Cardiac ventricle fibroblast (primary cell): Measurements from ENCODE around the genes GPR119, PABIR3 and SMIM10L2A.

DNA sequence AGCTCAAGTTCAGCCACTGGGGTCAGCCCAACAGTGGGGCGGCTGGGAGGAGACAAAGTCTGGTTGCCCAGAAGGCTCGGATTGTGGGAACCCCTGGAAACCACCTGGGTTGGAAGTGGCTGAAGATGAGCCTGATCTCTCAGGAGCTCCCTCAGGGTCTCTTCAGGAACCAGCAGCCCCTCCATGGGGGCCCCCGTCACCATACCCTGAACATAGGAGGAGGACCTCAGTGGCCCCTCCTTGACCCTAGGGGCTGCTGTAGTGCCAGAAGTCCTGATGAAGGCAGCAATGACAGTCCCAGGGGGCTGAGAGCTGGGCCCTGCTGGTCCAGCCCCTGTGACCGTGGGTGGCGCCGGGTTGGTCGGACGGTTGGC, 43.4 kb downstream of the ELF4 start:
- RAMPAGE, long total RNA: no peak

DNA sequence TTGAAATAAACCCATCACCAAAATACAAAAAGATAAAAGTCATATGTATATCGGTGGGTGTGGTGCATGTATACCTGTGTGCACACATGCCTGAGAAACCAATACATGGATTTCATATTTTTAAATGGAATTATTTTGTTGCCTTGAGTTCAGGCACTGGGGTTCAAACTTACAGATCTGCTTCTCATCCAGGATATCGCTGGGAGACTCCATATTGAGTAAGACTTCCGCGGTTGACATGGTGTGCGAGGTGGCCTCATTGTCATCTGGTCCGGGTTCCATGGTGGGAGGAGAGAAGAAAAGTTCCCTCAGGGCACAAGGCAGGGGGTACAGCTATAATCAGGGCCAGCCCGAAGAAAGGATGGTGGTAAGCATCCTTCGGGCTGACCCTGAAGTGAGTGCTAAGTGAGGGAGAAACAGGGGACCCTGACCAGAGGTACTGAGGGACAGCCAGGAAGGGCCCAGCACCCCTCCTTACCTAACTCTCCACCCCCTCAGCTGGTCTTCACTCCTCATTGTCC, 36.4 kb downstream of the ELF4 start:
- RAMPAGE, long total RNA: no peak

DNA sequence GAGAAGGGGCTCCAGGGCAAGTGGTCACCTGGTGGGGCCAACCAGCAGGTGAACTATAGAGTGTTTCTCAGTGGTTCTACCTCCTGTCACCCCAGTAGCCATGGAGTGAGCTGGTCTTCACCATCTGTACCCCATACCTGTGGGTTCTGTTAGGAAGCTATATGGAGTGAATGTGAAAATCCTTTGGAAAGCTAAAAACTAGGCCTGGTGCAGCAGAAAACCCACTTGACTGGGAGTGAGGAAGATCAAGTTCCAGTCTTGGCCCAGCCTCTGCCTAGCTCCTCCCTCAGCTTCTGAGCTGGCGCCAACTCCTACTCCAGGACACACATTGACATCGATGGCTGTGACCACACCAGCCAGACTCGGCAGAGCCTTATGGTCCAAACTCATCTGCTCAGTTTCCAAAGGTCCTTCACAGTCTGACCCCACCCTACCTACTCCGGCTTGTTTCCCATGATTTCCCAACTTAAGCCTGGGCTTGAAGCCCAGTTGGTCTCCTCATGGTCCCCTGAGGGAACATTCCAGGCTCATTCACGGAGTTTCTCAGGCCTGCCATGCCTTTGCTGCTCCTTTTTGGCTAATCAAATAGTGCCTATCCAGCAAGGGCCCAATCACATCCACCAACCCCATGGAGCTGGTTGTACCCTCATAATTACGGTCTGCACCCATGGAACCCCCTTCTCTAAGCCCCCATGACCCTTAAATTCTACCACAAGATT, 10.2 kb downstream of the ELF4 start:
- RAMPAGE, long total RNA: no peak

- RAMPAGE, long total RNA: no peak
Observed at GRCh38 chrX:130385498-130385927, at the start of gene GPR119. Gene GPR119, minus strand, starts transcription at chrX:130385674.

DNA sequence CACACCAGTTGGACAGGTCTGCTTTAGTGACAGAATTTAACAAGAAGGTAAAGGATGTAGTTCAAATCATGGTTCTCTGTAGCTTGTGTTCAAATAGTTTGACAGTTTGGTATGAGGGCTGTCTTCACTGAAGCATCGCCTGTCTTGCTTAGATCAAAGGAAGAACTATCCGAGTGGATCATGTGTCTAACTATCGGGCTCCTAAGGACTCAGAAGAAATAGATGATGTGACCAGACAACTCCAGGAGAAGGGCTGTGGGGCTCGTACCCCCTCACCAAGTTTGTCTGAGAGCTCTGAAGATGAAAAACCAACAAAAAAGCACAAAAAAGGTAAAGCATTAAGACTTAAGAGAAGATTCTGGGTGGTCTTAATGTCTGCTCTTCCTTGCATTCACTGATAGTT, 9.4 kb downstream of the RBMX2 start:
- RAMPAGE, long total RNA: no peak

- RAMPAGE, long total RNA: no peak
Observed at GRCh38 chrX:130564225-130564564, 162.4 kb downstream of the RBMX2 start.

GRCh38 chrX:130831037-130831520, 71.9 kb downstream of the ENOX2 start:
- RAMPAGE, long total RNA: no peak

DNA sequence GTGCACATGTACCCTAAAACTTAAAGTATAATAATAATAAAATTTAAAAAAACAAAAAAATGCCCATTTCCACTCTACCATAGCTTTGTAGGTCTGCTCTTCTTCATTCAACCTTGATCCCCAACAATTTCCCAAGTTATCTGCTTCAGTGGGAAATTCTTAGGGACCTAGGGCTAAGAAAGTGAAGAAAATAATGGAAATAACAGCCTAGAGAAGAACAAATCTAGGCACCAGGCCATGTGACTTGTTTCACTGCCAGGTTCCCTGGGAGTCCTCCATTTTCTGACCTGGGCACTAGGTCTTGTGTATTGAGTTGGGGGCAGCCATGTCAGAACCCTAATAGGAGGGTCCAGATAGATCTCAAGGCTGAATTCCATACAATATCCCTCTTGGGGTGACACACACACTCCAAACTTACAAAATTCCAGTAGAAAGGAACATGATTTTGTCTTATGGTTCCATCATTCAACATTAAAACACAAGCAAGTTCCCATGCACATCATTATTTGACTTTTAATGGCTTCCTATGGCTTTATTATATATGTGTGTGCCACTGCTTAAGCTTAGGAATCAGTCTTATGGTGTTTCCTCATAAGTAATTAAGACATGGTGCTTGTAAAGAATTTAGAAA, 194.6 kb upstream of the STK26 start:
- RAMPAGE, long total RNA: no peak

- RAMPAGE, long total RNA: no peak
Observed at GRCh38 chrX:132216404-132216707, 2.9 kb downstream of the RAP2C start.

- RAMPAGE, long total RNA: no peak
Observed at GRCh38 chrX:132490129-132490383, 1.2 kb upstream of the MBNL3 start.

GRCh38 chrX:132856092-132856325, 102.4 kb downstream of the HS6ST2 start:
- RAMPAGE, long total RNA: no peak

DNA sequence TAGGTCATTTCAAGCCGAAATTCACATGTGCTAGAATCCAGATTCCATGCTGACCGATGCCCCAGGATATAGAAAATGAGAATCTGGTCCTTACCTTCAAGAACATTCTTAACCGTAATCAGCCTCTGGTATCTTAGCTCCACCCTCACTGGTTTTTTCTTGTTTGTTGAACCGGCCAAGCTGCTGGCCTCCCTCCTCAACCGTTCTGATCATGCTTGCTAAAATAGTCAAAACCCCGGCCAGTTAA, 902 bp downstream of the HPRT1 start:
- RAMPAGE, long total RNA: no peak

GRCh38 chrX:134542366-134543053, 82.5 kb downstream of the HPRT1 start:
- RAMPAGE, long total RNA: no peak

GRCh38 chrX:134544209-134545319, 84.6 kb downstream of the HPRT1 start:
- RAMPAGE, long total RNA: no peak

GRCh38 chrX:134554582-134554950, 94.6 kb downstream of the HPRT1 start:
- RAMPAGE, long total RNA: no peak

DNA sequence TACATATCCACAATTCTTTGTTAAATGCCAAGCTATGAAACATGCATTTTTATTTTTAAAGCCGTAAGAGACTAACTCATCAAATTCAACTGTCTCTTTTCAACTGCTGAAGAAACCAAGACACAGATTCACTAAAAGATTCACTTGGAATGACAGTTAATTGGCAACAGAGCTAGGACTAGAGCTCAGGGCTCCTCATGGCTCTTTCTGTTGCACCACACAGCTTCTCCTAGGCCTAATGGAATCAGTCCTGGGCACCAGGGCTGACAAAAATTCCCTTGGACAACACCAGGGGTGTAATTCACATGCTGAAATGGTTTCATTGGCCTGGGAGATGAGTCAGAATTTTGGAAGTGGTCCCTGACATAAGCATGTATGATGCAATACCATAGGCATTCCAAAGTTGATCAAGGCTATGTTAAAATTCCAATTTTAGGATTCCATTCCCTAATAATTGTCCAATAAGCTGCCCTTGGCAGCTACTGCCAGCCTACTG, 54.4 kb downstream of the PLAC1 start:
- RAMPAGE, long total RNA: no peak

GRCh38 chrX:134806899-134807322, at the start of gene PABIR3:
Gene PABIR3, plus strand, starts transcription at chrX:134807237.
- RAMPAGE, long total RNA: no peak

DNA sequence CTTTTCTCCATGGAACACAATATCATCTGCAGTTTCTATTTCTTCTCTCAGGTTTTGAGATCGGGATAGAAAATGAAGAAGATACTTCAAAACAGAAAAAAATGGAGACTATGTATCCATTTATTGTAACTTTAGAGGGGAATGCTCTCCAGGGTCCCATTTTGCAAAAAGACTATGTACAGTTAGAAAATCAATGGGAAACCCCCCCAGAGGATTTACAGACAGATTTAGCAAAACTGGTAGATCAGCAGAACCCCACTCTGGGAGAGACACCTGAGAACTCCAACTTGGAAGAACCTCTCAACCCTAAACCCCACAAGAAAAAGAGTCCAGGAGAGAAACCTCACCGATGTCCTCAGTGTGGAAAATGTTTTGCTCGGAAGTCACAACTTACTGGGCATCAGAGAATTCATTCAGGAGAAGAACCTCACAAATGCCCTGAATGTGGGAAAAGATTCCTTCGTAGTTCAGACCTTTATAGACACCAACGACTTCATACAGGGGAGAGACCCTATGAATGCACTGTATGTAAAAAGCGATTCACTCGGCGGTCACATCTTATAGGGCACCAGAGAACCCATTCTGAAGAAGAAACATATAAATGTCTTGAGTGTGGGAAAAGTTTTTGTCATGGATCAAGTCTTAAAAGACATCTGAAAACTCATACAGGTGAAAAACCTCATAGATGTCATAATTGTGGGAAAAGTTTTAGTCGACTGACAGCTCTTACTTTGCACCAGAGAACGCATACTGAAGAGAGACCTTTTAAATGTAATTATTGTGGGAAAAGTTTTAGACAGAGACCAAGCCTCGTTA, 15.8 kb downstream of the ZNF449 start:
- RAMPAGE, long total RNA: no peak

DNA sequence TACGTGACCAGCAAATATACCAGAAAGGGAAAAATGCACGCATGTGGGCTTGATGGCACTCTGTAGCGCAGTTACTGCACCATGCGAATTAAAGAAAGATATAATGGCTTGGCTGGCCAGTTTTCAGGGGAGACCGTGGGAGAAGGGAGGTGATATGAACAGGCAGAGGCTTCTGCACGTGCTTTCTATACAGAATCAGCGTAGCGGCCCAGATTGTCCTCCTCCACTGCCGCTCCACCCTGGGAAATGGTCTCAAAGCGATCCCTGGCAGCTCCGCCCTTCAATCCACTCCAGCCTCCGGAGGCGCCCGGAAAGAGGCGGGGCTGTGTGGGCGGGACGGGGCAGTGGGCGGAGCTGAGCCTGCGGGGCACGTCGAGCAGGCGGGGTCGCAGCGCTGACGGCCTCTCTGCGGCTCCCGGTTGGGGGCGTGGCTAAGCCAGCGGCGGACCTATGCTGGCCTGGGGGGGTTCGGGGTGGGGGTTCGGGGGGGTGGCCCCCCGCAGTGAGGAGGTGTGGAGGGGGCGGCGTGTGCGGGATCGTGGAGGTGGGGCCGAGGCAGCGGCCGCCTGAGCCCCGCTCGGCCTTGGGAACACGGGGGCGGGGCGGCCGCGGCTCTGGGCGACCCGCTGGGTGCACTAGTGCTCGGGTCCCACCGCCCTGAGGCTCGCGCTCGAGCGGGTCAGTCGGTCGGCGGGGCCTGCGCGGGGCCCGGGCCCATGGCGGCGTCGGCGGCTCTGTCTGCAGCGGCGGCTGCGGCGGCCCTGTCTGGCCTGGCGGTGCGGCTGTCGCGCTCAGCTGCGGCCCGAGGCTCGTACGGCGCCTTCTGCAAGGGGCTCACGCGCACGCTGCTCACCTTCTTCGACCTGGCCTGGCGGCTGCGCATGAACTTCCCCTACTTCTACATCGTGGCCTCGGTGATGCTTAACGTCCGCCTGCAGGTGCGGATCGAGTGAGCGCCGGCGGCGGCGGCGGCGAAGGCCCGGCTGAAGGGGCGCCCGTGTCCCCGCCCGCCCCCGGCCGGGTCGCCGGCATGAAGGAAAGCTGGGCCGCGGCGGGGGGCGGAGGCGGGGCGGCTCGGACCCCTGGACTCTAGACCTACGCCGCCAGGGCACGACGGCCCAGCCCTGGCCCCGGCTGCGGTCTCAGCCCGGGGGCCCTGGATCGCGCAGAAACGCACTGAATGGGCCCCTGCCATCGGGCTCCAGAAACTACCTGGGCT, at the start of gene SMIM10L2A:
SMIM10L2A (plus strand) TSS at position 529 of the 1,219 bp plus-strand sequence.
- RAMPAGE, long total RNA: no peak

GRCh38 chrX:135523117-135523589, 2.7 kb downstream of the INTS6L start:
- RAMPAGE, long total RNA: no peak